Uterus (tissue), 7 donors: ENCODE results near the genes ATP5PB and RAP1A.

DNA sequence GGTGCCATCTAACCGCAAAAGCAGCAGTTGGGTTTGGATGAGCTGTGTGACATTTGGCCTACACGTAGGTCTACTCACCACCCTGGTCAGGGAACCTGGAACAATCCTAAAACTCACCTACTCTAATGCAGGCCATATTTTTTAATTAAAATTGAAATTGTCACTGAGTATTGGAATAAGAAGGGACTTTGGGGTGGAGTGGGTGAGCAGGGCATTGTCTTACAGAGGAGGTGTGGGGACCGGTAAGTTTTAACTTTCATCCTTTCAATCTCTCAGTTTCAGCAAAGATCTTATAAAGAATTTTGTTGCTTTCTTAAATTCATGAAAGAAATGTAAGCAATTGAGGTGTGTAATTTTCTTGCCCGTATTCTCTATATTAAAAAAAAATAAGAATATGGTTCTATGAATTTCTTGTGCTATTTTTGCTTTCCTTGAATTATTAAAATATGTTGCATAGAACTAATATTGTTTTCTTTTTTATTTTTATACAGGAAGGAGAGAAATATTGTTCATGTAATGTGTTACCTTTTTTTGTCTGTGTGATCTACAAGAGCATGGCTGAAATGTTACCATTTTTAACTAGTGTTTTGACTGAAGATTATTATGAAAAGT, 19.1 kb downstream of the SLC16A4 start:
- PRO-cap, 4 experiments, result no peak in any of the 4 experiments
- RAMPAGE, long total RNA, 2 experiments, result no peak in any of the 2 experiments
- RRBS, result no CpG with 5 or more reads among the region's 4 CpGs

DNA sequence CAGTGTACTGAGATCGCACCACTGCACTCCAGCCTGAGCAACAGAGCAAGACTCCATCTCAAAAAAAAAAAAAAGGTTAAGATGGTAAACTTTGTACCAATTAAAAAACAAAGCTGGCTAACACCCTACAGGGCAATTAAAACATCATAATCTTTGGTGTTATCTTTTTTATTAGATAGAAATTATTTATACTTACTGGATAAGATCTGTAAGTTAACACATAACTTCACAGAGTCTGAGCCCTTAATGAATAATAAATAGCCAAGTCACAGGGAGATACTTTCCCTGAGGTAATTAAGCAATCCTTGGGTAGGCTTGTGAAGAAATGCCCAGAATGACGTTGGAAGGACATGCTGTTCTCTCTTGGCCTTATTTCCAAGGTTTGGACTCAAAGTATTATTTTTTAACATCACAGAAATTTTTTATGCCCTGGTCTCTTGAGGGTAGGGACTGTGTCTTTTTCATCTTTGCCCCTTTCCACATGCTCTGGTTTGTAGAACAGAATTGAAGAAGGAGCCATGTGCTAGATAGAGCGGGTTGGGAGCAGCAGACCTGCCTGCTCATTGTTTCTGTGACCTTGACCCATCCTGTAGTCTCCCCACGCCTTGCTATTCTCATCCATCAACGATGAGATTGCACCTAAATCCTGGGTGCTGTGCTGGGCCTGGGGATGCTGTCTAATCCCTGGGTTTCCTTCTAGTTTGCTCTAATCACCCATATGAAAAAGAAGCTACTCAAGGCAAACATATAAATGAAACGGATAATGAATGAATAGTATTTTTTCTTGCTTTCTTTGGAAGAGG, 17.2 kb upstream of the LAMTOR5 start:
- PRO-cap, 4 experiments, result no peak in any of the 4 experiments
- RAMPAGE, long total RNA, 2 experiments, result no peak in any of the 2 experiments
- RRBS, result no CpG with 5 or more reads among the region's 6 CpGs

- PRO-cap, 4 experiments, result no peak in any of the 4 experiments
- RAMPAGE, long total RNA, 2 experiments, result no peak in any of the 2 experiments
- RRBS, result no CpG with 5 or more reads among the region's 8 CpGs
Observed at GRCh38 chr1:110634246-110635399, 28.5 kb upstream of the KCNA2 start.

DNA sequence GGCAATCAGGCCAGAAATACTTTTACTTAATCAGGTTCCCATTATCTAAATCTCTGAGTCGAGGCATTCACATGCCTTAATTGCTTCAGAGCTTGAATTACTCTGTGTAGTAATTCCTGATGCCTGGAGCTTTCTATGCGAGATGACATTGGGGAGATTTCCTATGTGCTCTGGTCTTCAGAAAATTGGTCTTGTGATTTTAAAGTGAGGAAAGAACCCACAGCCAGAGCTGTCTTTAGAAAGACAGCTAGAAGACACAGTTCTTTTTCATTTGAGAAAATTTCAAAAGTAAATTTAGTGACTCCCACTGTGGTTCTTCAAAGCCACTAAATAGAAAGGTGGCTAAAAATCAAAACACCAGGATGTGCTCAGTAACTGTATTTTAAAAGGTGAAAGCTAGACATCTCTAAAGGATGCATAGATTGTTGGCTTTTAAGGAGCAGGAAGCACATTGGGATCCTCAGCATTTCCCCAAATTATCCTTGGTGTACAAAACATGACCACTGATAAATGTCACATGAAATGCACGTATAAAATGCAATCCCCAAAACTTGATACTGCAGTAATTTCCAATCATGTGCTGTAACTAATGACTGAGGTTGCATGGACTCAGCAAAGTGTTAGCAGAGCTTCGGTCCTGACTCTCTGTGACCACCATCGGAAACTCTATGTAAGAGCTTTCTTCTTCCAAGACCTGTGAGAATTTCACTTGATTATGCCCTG, 634 bp downstream of the CD53 start:
- PRO-cap, 4 experiments, result no peak in any of the 4 experiments
- RAMPAGE, long total RNA, 2 experiments, result no peak in any of the 2 experiments
- RRBS, result no CpG with 5 or more reads among the region's 5 CpGs

GRCh38 chr1:110892281-110892805, 19.4 kb downstream of the CD53 start:
- PRO-cap, 4 experiments, result no peak in any of the 4 experiments
- RAMPAGE, long total RNA, 2 experiments, result no peak in any of the 2 experiments
- RRBS, result no CpG with 5 or more reads among the region's 6 CpGs

DNA sequence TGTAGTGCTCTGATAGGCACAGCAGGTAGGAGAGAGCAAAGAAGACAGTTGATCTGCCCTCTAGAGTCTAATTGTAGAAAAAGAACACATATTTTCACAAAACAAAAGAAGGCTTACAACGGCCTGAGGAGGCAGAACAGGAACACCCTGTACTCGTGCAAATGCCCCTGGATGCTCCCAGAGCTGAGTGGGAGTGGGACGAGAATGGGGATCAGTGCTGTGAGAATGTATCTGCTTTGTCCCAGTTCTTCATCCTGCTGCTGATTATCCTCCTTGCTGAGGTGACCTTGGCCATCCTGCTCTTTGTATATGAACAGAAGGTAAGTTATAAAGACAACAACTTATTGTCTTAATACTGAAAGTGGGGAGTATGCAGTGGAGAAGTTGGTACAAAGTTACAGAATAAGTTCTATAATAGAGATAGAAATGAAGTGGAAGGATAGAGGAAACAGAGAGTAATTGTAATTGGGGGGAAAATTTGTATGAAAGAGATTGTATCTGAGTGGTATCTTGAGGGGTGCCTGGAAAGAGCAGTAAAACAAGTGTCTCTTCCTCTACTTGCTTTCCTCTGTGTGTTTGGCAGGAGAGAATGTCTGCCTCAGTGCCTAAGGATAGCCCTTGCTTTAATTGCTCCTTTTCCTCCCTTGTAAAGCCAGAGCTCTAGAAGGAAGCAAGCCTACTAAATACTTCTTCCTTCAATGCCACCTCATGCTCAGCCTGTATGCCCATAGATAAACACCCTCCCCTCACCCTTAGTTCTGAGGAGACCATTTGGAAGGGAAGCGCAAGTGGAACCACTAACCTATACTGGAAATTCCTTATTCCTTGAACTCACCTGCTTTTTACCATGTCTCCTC, 21.4 kb downstream of the CD53 start:
- PRO-cap, 4 experiments, result no peak in any of the 4 experiments
- RAMPAGE, long total RNA, 2 experiments, result start-site peak on the plus strand in 1 of 2 experiments, centred at position 290 of the sequence, 8 reads per replicate
- RRBS, result no CpG with 5 or more reads among the region's 4 CpGs

- PRO-cap, 4 experiments, result no peak in any of the 4 experiments
- RAMPAGE, long total RNA, 2 experiments, result no peak in any of the 2 experiments
- RRBS, result no CpG with 5 or more reads among the region's 2 CpGs
Observed at GRCh38 chr1:110896054-110896430, 23.1 kb downstream of the CD53 start.

DNA sequence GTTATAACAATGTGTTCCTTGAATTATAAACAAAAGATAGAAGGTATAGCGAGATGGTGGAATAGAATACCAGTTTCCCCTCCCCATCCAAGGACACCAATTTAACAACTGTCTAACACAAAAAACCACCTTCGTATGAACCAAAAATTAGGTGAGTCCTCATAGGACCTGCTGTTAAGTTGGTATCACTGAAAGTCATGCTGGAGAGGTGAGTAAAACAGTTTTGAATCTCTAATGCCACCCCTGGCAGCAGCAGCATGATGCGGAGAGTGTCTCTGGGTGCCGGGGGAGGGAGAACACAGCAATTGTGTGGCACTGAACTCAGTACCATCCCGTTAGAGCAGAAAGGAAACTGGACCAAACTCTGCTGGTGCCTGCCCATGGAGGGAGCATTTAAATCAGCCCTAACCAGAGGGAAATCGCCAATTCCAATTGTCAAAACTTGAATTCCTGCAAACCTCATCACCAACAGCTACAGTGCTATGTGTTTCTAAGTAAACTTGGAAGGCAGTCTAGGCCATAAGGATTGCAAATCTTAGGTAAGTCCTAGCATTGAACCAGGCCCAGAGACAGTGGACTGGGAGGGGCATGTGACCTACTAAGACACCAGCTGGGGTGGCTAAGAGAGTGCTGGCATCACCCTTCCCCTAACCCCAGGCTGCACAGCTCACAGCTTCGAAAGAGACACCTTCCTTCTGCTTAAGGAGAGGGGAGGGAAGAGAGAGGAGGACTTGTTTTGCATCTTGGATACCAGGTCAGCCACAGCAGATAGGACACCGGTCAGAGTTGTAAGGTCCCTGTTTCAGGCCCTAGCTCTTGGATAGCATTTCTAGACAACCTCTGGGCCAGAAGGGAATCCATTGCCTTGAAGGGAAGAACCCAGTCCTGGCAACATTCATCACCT, 30.0 kb downstream of the CD53 start:
- PRO-cap, 4 experiments, result no peak in any of the 4 experiments
- RAMPAGE, long total RNA, 2 experiments, result no peak in any of the 2 experiments
- RRBS, result no CpG with 5 or more reads among the region's 8 CpGs

GRCh38 chr1:110903582-110904614, 30.9 kb downstream of the CD53 start:
- PRO-cap, 4 experiments, result no peak in any of the 4 experiments
- RAMPAGE, long total RNA, 2 experiments, result no peak in any of the 2 experiments
- RRBS, result no CpG with 5 or more reads among the region's 5 CpGs

- PRO-cap, 4 experiments, result no peak in any of the 4 experiments
- RAMPAGE, long total RNA, 2 experiments, result no peak in any of the 2 experiments
- RRBS, result no CpG with 5 or more reads among the region's 4 CpGs
Observed at GRCh38 chr1:110960733-110961280, 2.9 kb downstream of the LRIF1 start.

- PRO-cap, 4 experiments, result peak in 4 of 4 experiments; most common plus-strand start chr1:110964310 (in 3)
- RAMPAGE, long total RNA, 2 experiments, result no peak in any of the 2 experiments
- RRBS, result 3% methylated on average over 7 of the region's 24 CpGs
Observed at GRCh38 chr1:110964129-110964597, 441 bp upstream of the LRIF1 start.

- PRO-cap, 4 experiments, result no peak in any of the 4 experiments
- RAMPAGE, long total RNA, 2 experiments, result no peak in any of the 2 experiments
- RRBS, result no CpG with 5 or more reads among the region's 6 CpGs
Observed at GRCh38 chr1:111127734-111128895, 11.8 kb downstream of the DRAM2 start.

DNA sequence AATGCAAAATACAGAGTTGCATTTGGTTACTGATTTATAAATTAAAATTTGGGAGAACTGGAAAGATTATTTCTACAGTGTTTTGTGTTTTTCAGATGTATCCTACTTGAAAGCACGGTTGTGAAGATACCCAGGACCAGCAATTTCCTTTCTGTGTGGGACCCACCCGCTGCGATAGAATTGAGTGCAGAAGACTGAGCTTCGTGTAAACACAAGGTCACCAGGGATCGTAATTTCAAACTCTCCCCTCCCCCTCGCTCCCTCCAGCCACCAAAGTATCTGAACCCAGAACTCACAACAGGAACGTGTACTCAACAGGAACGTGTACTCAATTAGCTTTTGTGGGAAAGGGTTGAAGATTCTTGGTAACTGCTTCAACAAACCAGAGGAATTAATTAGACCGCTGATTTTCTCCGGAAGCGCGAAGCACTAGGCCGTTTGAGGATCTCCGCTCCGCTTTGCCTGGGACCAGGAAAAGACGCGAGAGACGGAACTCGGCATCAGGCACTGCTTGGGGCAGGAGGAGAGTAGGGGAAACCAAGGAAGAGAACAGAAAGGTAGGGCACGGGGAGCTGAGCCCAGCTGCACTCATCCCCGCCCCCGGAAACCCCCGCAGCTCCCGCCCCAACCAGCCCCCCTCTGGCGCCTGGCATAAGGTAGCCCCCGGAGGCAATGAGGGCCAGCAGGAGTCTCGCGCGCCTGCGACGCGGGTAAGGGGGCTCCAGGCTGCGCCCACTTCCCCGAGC, 515 bp downstream of the DRAM2 start:
- PRO-cap, 4 experiments, result no peak in any of the 4 experiments
- RAMPAGE, long total RNA, 2 experiments, result no peak in any of the 2 experiments
- RRBS, result 2% methylated on average over 5 of the region's 34 CpGs

DNA sequence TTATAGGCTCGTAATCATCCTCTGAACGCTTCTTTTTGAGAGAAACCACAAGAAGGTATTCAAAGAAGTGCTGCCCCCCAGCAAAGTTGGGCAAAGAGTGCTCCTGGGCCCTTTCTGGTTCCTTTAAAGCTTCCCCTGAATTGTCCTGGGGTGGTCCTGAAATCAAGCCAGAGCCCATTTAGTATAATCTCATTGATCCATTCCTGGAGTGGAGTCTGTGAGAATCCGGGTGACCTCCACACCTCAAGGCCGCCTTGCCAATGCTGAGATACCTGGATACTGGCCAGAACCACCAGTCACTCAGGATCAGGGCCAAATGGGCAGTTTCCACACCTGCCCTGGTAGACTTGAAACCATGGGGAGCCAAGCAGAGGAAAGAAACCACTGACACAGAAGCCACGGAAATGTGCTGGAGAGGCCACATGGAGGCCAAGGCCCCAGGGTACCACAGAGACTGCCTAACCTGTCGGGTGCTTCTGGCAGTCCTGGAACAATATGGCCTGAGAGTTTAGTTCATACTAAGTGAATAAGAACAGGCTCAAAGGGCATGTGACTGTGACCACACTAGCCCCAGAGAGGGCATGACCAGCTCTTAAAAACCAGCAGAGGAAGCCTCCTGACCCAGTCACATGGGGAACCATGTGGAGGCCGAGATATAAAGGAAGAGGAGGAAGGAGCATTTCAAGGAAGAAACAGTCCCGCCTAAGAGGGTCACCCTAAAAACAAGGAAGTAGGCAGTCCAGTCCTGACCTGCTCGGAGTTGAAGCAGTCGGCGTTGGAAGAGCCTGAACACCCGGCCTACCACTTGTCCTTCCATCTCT, 593 bp downstream of the DENND2D start:
- PRO-cap, 4 experiments, result peak in 3 of 4 experiments; most common plus-strand start position 742 of the sequence (in 2); most common minus-strand start position 492 of the sequence (in 1)
- RAMPAGE, long total RNA, 2 experiments, result no peak in any of the 2 experiments
- RRBS, result no CpG with 5 or more reads among the region's 12 CpGs

DNA sequence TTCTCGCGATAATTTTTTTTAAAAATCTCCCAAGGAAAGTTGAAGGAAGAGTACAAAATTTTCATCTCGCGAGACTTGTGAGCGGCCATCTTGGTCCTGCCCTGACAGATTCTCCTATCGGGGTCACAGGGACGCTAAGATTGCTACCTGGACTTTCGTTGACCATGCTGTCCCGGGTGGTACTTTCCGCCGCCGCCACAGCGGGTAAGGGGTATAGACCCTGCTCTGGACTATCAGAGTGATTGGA, at the start of gene ATP5PB:
ATP5PB (plus strand) TSS at position 87 of the 247 bp plus-strand sequence.
- PRO-cap, 4 experiments, result peak in 4 of 4 experiments; most common plus-strand start position 117 of the sequence (in 3)
- RAMPAGE, long total RNA, 2 experiments, result start-site peak on the plus strand in 2 of 2 experiments, centred at position 99 of the sequence, 485 to 1,617 reads per replicate
- RRBS, result no CpG with 5 or more reads among the region's 13 CpGs

GRCh38 chr1:111489245-111489550, 14.2 kb downstream of the ADORA3 start:
- PRO-cap, 4 experiments, result no peak in any of the 4 experiments
- RAMPAGE, long total RNA, 2 experiments, result no peak in any of the 2 experiments
- RRBS, result no CpG with 5 or more reads among the region's 2 CpGs

- PRO-cap, 4 experiments, result no peak in any of the 4 experiments
- RAMPAGE, long total RNA, 2 experiments, result no peak in any of the 2 experiments
- RRBS, result no CpG with 5 or more reads among the region's 4 CpGs
Observed at GRCh38 chr1:111603823-111604436, 15.7 kb upstream of the RAP1A start.

DNA sequence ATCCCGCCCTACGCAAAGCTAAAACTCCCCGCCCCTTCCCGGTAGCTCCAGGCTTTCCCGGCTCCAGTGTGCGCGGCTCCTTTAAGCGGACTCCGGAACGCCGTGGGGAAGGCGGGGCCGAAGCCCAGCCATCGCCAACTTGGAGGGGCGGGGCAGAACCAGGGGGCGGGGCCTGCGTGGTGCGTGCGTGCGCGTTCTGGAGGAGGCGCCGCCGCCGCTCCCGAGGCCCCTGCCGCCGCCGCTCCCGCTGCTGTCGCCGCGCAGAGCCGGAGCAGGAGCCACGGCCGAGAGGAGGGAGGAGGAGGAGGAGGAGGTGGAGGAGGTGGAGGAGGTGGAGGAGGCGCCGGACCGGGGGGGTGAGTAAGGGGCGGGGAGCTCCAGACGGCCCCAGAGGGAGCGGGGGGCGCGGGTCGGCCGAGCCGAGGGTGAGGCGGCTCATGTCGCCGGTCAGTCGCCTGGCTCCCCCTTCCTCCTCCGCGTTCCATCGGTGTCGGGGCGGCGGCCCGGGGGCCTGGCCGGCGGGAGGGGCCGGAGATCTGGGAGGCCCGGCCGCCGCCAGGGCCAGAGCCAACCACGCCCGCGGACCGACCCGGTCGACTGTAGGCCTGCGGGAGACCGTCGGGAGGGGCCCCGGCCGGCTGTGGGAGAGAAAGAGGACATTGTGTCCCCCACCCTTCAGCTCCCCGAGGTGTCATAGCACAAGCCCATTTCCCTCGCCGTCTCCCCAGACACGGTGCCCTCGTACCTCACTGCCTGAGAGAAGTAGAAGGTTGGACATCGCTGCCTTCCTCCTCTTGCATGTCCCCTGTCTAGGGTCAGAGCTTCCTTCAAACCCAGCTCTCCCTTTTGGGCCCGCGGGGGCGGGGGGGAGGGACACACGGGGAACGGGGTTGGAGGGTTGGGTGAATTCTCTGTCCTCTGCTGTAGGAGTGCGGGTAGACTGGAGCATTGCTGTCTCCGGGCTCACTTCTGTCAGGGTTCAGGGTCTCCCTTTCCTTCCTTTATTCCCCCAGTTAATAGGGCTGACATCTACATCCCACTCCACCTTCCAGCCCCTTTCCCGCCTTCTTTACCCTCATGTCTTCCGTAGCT, at the start of gene RAP1A:
RAP1A (plus strand) TSS at position 211 of the 1,092 bp plus-strand sequence.
- PRO-cap, 4 experiments, result peak in 4 of 4 experiments; most common plus-strand start position 390 of the sequence (in 4); most common minus-strand start position 595 of the sequence (in 4)
- RAMPAGE, long total RNA, 2 experiments, result start-site peak on the plus strand in 1 of 2 experiments, centred at position 240 of the sequence, 675 reads per replicate
- RRBS, result 2% methylated on average over 41 of the region's 90 CpGs

GRCh38 chr1:111737582-111738167, 1.5 kb downstream of the INKA2 start:
- PRO-cap, 4 experiments, result no peak in any of the 4 experiments
- RAMPAGE, long total RNA, 2 experiments, result no peak in any of the 2 experiments
- RRBS, result no CpG with 5 or more reads among the region's 6 CpGs

DNA sequence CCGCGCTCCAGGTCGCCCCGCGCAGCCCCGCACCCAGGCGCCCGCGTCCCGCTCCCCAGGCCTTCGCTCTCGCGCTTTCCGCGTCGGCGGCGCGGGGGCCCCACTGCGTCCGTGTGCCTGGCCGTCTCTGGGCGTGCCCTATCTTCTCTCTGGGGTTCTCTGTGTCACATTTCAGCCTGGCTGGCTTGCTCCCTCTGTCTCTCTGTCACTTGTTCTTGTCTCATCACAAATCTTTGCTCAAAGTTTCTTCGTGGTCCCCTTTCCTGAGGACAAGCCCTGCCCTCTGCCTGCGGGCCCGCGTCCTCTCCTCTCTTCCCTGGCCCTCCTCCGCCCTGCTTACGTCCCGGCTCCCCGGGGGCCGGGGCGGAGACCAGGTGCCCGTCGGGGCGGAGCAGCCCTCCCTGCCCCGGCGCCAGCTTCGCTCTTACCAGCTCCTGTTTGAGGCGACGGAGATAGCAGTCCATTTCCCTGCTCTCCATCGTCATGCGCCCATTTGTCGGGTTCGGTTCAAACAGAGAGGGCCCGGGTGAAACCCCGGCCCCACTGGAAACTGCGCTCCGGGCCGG, 354 bp downstream of the INKA2 start:
- PRO-cap, 4 experiments, result peak in 4 of 4 experiments; most common plus-strand start position 430 of the sequence (in 4); most common minus-strand start position 285 of the sequence (in 2)
- RAMPAGE, long total RNA, 2 experiments, result no peak in any of the 2 experiments
- RRBS, result 1% methylated on average over 11 of the region's 50 CpGs